Kidney epithelial cell (primary cell): Measurements from ENCODE around the genes IQCN, GDF15 and ISYNA1.

GRCh38 chr19:17862495-17863038, 2.9 kb downstream of the RPL18A start:
- RAMPAGE, long total RNA, result no peak
- RRBS, result no CpG with 5 or more reads among the region's 21 CpGs

DNA sequence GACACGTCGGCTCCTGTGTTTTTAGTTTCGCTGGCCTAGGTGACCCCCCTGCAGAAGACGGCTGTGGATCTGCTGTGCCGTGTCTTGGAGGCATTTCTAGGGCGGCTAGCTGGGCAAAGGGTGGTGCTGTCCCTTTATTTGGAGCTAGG, 16.9 kb downstream of the CCDC124 start:
- RAMPAGE, long total RNA, result no peak
- RRBS, result no CpG with 5 or more reads among the region's 6 CpGs

GRCh38 chr19:17982903-17983318, 16.0 kb downstream of the KCNN1 start:
- RAMPAGE, long total RNA, result no peak
- RRBS, result no CpG with 5 or more reads among the region's 12 CpGs

DNA sequence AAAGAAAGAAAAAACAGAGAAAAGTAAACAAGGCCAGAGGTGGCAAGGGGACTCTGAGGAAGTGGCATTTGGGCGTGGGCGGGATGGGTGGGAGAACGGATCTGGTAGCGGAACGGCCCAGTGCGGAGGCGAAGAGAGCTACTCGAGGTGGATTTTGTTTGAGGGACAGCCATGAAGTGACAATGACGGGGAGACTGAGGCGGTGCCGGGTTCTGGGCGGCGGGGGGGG, 7.4 kb upstream of the ARRDC2 start:
- RAMPAGE, long total RNA, result no peak
- RRBS, result no CpG with 5 or more reads among the region's 13 CpGs

- RAMPAGE, long total RNA, result no peak
- RRBS, result 32% methylated on average over 2 of the region's 23 CpGs
Measured at GRCh38 chr19:18021026-18021948, 13.3 kb downstream of the ARRDC2 start.

DNA sequence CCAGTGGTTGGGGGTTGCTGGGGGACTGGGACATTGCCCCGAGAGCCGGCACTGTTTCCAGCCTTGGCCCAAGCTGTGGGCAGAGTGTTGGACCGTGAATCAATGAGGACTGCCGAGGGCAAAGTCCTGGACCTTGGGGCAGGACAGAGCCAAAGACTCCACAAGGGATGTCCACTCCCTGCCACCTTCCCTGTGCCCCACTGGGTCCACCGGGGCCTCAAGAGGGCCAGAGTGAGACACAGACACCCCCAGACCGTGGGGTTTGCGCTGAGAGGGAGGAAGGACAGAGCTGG, 11.7 kb downstream of the MAST3 start:
- RAMPAGE, long total RNA, result no peak
- RRBS, result no CpG with 5 or more reads among the region's 7 CpGs

GRCh38 chr19:18153406-18153656, 368 bp downstream of the PIK3R2 start:
- RAMPAGE, long total RNA, result no peak
- RRBS, result no CpG with 5 or more reads among the region's 22 CpGs

DNA sequence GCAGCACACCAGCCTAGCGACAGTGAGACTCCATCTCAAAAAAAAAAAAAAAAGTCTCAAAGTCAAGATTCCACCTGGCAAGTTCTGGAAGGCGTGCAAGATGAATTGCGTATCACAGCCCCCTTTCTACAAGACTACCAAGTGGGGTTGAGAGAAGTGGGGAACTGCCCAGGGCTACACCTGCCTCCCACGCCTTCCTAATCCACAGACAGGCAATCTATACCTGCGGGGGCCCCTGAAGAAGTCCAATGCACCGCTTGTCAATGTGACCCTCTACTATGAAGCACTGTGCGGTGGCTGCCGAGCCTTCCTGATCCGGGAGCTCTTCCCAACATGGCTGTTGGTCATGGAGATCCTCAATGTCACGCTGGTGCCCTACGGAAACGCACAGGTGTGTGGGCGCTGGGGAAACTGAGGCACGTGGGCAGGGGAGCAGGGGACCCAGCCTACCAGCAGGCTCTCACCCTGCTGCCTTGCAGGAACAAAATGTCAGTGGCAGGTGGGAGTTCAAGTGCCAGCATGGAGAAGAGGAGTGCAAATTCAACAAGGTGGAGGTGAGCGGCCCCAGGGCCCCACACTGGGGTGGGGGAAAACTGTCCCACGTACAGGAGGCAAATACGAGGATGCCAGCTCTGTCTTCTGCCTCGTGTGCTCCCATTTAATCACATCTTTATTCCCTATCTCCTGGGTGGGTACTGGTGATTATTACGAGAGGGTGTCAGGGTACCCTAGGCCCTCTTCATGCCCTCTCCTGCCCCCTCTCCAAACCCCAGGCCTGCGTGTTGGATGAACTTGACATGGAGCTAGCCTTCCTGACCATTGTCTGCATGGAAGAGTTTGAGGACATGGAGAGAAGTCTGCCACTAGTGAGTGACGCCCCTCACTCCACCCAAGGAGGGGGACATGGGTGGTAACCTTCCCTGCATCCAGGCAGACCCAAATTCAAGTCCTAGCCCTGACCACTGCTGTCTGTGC, 1.5 kb downstream of the IFI30 start:
- RAMPAGE, long total RNA, result no peak
- RRBS, result no CpG with 5 or more reads among the region's 21 CpGs

DNA sequence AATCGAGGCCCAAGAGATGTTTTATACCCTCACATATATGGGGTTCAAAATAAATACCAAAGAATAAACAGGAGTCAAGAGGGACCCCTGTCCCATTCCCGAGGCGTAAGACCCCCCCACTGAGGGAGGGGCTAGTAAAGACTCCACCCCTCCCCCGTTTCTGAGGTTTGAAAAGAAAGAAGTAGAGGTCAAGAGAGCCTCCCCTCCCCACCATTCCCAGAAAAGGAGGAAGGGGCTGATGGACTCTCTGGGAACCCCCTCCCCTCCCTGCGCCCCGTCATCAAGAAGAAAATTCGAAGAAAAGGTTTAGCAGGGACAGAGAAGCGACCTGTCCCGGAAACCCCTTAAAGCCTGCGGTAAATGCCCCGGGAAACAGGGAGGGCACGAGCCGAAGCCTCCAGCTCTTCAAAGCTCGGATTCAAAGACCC, 716 bp upstream of the RAB3A start:
- RAMPAGE, long total RNA, result no peak
- RRBS, result 1% methylated on average over 4 of the region's 14 CpGs

GRCh38 chr19:18264063-18265128, 9.9 kb downstream of the IQCN start:
- RAMPAGE, long total RNA, result no peak
- RRBS, result 92% methylated on average over 7 of the region's 38 CpGs

- RAMPAGE, long total RNA, result no peak
- RRBS, result no CpG with 5 or more reads among the region's 18 CpGs
Measured at GRCh38 chr19:18265129-18265816, 9.0 kb downstream of the IQCN start.

GRCh38 chr19:18274325-18275334, at the start of gene IQCN:
IQCN (minus strand) TSS chr19:18274452.
- RAMPAGE, long total RNA, result no peak
- RRBS, result no CpG with 5 or more reads among the region's 19 CpGs

- RAMPAGE, long total RNA, result no peak
- RRBS, result 1% methylated on average over 12 of the region's 43 CpGs
Measured at GRCh38 chr19:18291592-18292201, 10.3 kb upstream of the JUND start.

DNA sequence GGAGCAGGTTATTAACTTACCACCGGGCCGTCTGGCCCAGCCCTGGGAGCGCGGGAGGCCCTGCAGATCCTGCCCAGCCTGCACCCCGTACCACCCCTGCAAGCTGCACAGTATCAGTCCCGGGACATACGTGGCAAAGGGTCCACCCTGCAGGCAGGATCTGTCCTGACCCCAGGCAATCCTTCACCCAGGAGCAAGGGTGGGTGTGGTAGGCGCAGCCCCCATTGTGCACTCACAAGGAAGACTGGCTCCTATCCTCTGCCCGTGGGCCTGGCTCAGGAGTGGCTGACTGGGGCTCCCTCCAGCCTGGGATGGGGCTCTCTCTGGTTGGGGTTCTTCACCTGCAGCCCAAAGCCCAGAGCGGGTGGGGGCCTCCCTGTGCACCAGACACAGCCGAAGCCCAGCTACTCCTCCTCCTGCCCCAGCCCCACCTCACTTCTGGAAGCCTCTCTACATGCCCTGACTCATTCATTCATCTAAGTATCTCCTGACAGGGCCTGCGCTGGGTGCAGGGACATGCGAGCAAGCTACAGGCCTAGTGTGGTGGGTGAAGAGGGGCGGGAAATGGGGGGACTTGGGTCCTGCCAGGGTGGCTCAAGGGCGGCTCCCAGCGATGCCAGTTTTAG, 12.9 kb downstream of the LSM4 start:
- RAMPAGE, long total RNA, result no peak
- RRBS, result 95% methylated on average over 6 of the region's 16 CpGs

GRCh38 chr19:18364239-18365466, 21.3 kb upstream of the GDF15 start:
- RAMPAGE, long total RNA, result no peak
- RRBS, result no CpG with 5 or more reads among the region's 27 CpGs

- RAMPAGE, long total RNA, result start-site peak on the plus strand at chr19:18386154-18386164, 409 and 369 reads in 2 replicates
- RRBS, result 6% methylated on average over 3 of the region's 36 CpGs
Measured at GRCh38 chr19:18385463-18386749, at the start of gene GDF15. GDF15 (plus strand) TSS chr19:18386158.

GRCh38 chr19:18386750-18387058, 746 bp downstream of the GDF15 start:
- RAMPAGE, long total RNA, result no peak
- RRBS, result no CpG with 5 or more reads among the region's 7 CpGs

GRCh38 chr19:18438018-18438379, at the start of gene ISYNA1:
ISYNA1 (minus strand) TSS chr19:18438133.
- RAMPAGE, long total RNA, result no peak
- RRBS, result under 1% methylated on average over 22 of the region's 44 CpGs

DNA sequence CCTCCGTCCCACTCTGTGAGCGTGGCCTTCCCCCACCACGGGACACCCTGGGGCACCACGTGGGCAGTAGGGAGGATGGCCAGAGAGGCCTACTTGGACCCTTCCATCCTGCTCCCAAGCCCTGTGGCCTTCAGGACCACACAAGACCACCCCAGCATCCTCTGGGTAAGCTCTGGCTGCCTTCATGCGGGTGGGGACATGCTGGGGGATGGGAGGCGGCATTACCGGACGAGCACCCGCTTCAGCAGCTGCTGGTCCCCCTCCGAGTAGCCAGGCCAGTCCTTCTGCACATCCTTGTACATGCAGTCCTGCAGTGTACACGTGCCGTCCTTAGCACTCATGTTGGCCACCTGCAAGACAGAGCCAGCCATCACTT, 20.0 kb upstream of the ISYNA1 start:
- RAMPAGE, long total RNA, result no peak
- RRBS, result no CpG with 5 or more reads among the region's 12 CpGs

- RAMPAGE, long total RNA, result no peak
- RRBS, result no CpG with 5 or more reads among the region's 12 CpGs
Measured at GRCh38 chr19:18491913-18492796, 29.7 kb downstream of the ELL start.